Hair follicular keratinocyte (primary cell): Measurements from ENCODE around the genes PROKR1, GFPT1 and FAM136A.

DNA sequence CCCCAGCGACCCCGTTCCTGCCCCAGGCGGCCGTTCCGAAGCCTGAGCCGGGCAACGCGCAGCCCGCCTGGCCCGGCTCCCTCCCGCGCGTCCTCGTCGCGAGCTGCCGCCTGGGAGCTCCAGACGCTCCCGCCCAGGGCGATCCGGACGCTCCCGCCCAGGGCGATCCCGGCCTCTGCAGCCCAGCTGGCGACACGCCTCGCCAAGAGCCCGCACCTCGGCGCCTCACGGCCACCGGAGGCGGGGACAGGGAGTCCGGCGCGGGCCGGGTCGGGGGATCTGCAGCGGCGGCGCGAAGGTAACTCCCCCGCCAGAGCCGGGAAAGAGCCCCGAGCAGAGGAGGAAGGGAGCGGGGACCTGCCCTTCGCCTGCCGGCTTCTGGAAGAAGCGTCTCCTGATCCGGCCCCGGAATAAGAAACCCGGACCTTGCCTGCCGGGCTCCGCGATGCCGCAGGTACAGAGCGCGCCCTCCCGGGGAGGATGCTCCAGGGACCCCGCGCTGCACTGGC is at the start of gene PROKR1:
TSS of gene PROKR1 (plus strand) at position 185 of the 509 bp plus-strand sequence.
- RAMPAGE, long total RNA: no peak

DNA sequence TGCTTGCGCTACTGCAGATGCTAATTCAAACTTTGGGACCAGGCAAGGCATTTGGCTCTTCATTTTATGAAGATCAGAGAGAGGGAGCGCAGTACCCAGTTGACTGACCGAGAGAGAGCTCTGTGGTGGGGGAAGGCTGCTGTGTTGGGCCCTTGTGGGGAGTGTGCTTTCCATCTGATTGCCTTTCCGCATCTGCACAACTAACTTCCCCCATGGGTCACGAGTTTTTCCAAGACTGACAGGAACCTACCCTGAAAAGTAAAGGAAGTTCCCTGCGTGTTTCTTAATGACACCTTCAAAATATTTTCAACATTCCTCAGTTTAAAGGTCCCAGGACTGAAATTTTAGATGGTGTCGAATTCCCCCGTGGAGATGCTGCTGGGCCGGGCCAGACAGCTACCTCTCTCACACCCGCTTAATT is 2.5 kb upstream of the ARHGAP25 start:
- RAMPAGE, long total RNA: no peak

DNA sequence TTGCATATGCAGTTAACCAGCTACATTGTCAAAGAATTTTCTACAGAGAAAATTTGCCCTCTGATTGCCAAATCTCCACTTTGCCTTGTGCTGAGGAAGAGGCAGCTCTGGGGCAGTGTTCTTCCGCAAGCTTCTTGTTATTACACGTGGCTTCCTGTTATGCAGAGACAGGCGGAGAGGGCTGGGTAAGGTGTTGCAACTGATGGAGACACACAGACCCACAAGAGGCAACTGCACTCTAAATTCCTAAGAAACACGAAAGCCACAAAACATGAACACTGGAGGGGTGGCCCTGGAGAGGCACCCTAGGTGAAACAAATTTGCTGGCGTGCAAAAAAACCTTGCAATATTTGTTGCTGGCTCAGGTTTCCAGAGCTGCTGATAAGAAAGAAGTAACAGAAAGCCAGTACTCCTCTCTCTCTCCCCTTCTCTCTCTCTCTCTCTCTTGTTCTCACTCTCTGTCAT is 31.7 kb downstream of the ARHGAP25 start:
- RAMPAGE, long total RNA: no peak

- RAMPAGE, long total RNA: no peak
Measured at GRCh38 chr2:68769833-68770292, 35.3 kb downstream of the ARHGAP25 start.

GRCh38 chr2:68834799-68835295 is 36.4 kb downstream of the BMP10 start:
- RAMPAGE, long total RNA: no peak

DNA sequence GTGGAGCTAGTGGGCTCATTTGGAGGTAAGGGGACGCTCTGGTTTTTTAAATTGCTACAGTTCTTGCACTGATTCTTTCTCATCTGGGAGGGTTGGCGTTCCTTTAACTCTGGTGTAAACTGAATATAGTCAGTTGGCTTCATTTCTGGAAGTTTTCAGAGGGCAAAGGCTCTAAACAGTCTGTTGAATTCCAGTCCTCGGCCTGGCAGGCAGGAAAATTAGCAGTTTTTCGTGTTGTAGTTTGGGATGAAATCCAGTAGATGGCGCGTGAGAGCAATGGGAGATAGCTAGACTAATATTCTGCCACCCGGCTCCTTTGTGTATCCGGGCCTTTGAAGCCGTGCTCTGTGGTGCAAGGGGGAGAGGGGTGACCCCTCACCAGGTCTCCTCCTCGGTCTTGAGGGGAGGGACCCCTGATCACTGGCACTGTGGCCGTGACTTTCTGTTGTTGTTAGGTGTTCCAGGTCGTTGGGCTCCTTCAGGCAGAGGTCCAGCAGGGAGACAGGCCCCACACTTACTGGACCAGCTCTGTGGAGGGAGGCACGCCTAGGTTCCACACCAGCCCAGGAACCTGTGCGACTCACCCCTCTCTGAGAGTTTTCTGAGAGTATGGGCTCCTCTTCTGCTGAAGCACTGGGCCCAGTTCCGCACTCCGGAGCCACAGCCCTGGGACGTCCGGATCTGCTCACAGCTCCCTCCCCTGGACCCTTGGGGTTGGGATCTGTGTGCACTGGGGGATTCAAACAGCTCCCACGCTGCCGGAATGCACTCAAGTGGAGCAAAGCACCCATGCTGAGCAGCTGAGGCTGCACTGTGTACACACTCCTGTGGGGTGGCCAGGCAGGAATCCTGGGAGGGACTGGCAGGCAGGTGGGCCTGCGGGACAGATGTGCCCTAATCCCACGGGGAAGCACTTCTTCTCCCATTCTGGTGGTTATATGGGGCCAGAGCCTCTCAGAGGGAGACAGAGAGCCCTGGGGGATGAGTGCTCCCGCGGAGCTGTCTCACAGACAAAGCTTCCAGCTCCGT is 9.0 kb downstream of the GKN2 start:
- RAMPAGE, long total RNA: no peak

- RAMPAGE, long total RNA: no peak
Measured at GRCh38 chr2:68977751-68978493, 3.5 kb downstream of the GKN1 start.

- RAMPAGE, long total RNA: no peak
Measured at GRCh38 chr2:69149445-69150254, 136.7 kb downstream of the ANTXR1 start.

DNA sequence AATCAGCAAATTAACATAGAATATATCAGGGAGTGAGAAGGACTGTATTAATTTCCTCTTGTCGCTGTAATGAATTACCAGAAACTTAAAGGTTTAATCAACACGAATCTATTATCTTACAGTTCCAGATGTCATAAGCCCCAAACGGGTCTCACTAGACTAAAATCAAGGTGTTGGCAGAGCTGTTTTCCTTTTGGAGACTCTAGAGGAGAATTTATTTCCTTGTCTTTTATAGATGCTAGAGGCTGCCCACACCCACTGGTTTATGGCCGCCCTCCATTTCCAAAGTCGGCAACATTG is 179.1 kb downstream of the ANTXR1 start:
- RAMPAGE, long total RNA: no peak

DNA sequence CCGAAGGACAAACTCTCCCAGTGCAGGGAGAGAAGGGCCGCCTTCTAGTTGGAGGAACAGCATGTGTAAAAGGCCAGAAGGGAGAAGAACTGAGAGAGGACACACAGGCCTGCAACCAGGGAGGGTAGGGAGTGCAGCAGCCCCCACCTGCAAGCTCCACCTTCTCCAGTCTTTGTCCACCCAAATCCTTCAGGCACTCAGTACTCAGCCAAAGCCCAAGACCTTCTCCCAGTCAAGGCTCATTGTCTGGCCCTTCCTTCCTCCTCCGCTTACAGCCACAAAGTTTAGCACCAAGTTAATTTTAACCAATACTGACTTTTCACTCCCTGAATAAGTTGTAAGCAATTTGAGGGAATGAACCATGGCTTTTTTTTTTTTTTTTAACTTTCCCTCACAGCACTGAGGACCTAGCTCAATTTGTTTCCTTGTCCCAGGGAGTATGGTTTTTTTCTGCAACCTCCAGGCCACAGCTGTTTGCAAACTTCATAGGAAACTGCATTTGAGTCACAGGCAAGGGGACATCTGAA is 181.7 kb downstream of the GFPT1 start:
- RAMPAGE, long total RNA: no peak

GRCh38 chr2:69386664-69387705 is at the start of gene GFPT1:
TSS of gene GFPT1 (minus strand) at chr2:69387227.
- RAMPAGE, long total RNA: no peak

- RAMPAGE, long total RNA: no peak
Measured at GRCh38 chr2:69387706-69388071, 662 bp upstream of the GFPT1 start.

DNA sequence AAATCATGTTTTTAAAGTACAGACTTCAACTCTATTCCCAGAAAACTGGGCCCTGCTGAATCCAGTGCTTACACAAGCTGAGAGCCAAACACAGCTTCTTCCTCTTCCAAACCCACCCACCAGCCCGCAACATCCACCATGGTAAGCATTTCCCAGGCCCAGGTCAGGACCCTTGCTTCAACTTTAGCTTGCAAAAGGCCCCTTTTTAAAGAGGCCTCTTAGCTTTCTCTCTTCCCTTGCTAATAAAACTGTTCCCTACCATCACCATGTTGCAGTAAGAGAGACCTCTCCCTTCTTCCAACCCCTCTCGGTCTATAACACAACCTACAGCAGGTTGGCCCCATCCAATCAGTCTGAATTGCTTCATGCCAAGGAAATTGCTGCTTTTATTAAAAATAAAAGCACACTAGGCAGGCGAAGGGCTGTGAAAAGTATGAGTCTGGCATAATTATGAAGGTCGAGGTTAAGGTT is 1.9 kb downstream of the AAK1 start:
- RAMPAGE, long total RNA: no peak

DNA sequence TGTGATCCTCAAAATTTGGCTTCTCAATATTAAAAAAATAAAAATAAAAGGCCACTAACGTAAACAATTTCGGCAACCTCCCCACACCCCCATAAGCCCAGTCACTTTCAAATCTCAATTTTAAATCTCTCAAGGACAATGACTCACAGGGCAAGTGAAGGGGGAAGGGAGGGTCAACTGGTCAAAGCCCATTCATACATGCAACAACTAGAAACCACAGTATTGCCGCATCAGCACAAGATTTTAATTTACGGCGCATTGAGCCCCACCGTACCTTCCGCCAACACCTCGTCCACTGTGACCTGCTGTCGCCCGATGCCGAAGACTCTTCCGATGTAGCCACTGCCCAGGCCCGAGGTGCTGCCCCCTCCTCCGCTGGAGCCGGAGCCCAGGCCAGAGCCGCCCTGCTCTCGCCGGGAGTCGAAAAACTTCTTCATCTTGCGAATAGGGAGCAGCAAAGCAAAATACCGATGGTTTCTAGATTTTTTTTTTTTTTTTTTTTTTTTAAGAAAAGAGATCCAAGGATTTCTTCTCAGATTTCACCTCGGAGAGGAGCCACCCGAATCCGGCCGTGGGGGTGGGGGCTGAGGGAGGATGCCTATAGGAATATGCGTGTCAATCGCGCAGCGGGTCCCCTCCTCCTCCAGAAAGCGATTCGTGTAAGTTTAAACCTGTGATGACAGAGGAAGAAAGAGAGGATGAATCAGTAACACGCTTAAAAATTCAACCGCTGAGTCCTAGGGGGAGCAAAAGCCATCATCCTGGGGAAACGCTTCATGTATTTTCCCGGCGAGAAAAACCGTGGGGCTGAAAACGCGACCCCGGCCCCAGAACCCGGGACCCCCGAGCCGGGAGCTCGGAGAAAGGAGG is 700 bp downstream of the AAK1 start:
- RAMPAGE, long total RNA: no peak

- RAMPAGE, long total RNA: no peak
Measured at GRCh38 chr2:69692915-69693307, 49.0 kb upstream of the ANXA4 start.

- RAMPAGE, long total RNA: no peak
Measured at GRCh38 chr2:69769983-69770788, 28.3 kb downstream of the ANXA4 start.

- RAMPAGE, long total RNA: no peak
Measured at GRCh38 chr2:69894958-69895331, 1.2 kb downstream of the SNRNP27 start.

DNA sequence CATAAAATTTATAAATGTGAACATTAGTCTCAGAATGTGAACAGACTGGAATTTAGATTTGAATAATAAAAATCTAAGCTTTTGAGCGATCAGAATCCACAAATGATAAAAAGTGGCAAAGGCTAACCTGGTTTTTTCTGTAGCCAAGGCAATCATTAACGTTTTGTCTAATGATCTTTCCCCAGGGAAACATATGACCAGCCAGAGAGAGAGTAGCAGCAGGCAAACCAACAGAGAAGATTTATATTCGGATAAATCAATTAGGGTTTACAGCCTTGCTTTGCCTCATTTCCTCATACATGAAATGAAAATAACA is 14.6 kb downstream of the TIA1 start:
- RAMPAGE, long total RNA: no peak

GRCh38 chr2:70301738-70302550 is at the start of gene FAM136A:
TSS of gene FAM136A (minus strand) at chr2:70302067.
- RAMPAGE, long total RNA: start-site peak on the minus strand at chr2:70302028-70302067, 177 and 200 reads in 2 replicates

DNA sequence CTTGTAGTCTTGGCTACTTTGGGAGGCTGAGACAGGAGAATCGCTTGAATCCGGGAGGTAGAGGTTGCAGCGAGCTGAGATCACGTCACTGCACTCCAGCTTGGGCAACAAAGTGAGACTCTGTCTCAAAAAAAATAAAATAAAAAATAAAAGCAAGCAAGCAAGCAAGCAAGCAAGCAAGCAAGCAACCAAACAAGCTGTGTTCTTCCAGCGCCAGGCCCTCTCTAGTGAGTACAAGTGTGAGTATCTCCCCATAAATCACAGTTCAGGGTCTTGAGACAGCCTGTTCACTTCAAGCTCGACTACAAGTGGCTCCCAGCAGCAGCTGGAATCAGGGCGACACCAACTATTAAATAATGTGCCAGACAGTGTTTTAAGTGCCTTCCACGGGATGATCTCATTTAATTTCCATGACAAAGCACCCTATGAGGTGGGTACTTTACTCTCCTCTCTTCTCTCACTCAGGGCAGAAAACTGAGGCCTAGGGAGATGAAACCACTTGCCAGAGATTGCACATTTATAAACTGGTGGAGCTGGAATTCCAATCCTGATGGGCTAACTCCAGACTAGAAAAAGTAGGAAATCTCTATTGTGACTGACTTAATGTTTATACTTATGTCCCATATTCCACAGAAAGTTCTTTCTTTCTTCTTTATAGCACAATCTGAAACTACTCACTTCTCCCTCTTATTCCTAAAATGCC is 2.6 kb upstream of the FAM136A start:
- RAMPAGE, long total RNA: no peak